Bronchus (tissue), 1 donor: Measurements from ENCODE around the gene ZNF22.

- PRO-cap, result no peak
Observed at GRCh38 chr10:43399683-43400162, 9.3 kb downstream of the HNRNPF start.

GRCh38 chr10:43408037-43408661 lies 837 bp downstream of the HNRNPF start:
- PRO-cap, result no peak

DNA sequence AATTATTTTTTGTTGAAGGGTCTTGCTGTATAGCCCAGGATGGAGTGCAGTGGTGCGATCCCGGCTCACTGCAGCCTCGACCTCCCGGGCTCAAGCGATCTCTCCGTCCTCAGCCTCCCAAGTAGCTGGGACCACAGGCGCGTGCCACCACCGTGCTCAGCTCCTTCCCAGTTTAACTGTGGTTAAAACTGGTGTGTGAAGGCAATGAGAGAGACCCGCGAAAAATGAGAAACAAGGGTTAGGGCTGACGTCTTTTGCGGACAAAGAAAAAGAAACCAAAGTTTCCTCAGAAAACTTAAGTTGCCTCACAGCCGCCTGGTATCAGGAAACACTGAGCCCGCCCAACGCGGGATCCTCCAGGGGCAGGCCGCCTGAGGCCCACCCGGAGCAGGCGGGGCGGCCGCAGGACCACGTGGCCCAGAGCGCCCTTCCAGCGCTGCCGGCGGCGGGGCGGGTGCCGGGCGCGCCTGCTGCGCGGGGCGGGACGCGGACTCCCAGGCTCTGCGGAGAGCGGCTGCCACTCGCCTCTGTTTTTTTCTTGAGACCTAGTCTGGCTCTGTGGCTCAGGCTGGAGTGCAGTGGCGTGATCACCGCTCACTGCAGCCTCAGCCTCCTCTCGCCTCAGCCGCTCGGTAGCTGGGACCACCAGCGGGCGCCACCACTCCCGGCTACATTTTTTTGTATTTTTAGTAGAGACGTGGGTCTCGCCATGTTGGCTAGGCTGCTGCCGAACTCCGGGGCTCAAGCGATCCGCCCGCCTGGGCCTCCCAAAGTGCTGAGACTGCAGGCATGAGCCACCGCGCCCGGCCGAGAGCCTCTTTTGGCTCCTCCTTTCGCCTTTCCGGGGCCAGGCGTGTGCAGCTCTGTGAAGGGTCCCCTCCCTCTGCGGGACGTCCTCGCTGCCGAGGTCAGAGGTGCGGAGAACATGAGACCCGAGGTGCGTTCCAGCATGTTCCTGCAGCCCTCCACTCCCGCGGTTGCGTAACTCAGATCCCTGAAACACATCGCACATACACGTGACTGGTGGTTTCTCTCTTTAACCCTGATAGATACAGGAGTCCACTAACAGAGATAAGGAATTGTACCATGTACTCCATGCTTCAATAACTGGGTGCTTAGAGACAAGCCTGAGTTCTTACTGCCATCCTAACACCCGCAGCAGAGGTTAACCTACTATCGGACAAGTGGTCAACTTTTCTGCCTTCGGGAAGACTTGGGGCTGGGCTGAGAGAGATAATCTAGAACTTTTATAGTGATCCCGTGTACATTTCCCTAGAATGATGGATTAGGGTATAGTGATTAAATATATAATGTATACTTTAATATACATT lies 11.6 kb upstream of the HNRNPF start:
- PRO-cap, result bidirectional peak, plus-strand start at position 457 of the sequence, minus-strand start at position 357 of the sequence; bidirectional peak, plus-strand start at position 917 of the sequence, minus-strand start at position 822 of the sequence; bidirectional peak, plus-strand start at position 938 of the sequence, minus-strand start at position 975 of the sequence

DNA sequence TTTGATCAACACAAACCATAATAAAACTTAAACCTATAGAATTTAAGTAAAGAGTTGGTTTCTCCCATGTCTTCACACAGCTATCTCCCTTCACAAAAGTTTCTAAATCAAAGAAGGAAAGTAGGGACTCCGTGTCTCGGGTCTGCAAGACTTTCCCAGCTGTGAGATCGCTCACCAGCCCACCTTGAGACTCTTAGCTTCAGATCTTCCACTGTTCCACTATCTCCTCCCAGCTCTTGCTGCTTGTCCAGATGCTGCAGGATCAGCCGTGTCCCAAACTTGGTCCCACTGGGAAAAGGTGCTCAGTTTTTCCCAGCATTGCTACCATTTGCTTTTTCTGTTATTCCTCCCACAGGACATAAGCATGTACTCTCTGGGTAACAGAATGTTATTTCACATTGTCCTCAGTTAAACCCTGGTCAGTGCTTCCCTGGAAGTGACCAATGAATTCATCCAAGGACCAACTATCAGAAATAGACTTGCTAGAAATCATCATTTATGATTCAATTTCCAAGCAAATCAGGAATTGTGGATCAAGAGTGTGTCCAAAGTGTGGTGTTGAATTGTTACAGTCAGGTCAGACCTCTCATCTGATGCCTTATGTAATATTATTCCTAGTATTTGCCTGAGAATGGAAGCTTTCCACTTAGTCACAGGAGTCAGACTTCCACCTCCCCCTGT lies 179.1 kb upstream of the ZNF32 start:
- PRO-cap, result no peak

GRCh38 chr10:43964922-43965518 lies 316.3 kb upstream of the ZNF32 start:
- PRO-cap, result no peak

- PRO-cap, result no peak
Observed at GRCh38 chr10:44065310-44066149, 319.4 kb downstream of the CXCL12 start.

DNA sequence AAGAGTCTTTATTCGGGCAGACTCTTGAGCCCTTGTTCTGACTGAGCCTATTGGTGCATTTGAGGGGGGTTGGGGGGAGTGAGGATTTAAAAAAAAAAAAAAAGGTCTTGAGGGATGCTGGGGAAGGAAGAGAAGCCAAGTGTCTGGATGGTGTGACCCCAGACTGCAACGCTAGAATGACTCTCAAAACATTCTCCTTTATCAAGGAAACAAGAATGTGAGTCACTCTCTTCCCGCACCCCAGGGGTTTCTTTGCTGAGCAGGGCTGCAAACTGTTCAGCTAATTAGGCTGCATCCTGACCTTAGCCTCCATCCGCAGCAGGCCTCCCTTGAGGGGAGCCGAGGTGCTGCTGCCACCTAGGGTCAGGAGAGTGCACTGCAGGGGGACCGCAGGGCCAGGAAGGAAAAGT lies 53.5 kb upstream of the TMEM72 start:
- PRO-cap, result no peak

DNA sequence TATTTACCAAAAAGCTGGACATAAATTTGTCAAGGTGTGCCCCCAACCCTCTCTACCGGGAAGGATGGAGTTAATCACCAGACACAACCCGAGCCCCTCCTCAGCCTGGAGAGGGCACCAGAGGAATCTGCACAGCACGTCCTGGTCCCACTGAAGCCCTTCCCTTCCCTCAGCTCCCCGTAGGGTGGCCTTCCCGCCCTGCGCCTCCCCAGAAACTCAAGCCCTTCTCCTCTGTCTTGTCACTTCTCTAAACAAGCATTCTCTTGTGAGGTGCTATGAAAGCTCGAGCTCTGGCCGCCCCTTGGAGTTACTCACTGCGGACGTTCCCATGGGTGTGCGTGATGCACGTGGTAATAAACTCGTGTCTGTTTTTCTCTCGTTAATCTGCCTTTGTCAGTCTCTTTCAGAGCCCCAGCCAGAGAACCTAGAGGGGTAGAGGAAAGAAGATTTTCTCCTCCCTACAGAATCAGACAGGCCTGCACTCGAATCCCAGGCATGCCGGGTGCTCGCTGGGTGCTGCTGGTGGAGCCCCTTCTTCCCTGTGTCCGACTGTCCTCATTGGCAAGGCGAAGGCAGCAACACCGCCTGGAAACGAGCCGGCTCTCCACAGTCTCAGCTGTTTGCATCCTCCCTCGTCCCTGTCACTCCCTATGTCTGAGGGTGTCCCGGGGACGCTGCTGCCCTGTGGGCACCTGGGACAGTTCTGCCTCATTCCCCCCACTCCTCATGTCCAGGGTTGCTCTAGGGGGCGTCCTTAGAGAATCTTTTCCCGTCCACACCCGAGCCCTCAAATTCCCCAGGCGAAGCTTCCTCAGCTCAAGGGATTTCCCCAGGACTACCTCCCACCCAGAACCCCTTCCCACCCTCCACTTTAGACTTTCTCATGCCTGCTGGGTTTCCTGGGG lies 31.8 kb upstream of the TMEM72 start:
- PRO-cap, result no peak

DNA sequence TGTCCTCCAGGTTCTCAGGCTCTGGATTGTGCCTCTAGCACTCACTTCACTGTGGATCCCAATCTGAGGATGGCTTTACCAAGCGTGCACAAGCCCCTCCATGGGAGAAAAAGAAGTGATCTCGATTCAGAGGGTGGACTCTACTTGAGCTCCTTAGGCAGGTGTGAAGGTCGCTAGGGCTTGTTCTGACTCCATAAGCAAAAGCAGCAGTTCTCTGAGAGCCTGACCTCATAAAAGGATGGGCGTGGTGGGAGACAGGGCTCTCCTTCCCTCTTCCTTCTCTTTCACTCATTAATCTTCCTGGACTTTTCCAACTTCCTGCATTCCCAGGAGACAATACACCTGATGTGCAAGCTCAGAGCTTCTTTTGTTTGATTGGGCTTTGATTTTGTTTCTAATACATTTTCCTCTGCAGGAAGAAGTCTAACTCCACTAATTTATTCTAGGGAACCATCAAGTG lies 22.3 kb upstream of the TMEM72 start:
- PRO-cap, result no peak

DNA sequence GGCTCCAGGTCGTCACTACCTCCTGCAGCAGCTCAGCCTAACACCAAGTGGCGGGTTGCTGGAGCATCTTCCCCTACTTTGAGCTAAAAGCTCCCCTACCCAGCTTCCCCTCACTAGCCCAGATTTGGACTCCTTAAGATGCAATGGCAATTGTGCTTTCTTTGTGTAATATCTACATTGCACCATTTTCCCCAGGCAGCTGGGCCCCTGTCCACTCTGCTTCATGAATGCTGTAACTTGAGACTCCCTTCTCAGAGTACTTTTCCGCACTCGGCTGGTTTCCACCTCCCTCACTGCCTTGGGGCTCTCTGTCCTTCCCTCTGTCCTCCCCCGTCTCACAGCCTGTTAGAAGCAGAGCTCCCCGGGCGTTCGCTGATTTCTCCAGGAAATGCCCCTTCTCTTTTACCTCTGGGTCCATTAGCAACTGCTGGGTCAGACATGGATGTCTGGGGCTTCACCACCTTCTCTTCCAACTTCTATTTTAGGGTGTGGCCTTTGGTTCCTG lies 3.1 kb upstream of the TMEM72 start:
- PRO-cap, result no peak

- PRO-cap, result bidirectional peak, plus-strand start at chr10:44964305, minus-strand start at chr10:44964316; bidirectional peak, plus-strand start at chr10:44964493, minus-strand start at chr10:44964333
Observed at GRCh38 chr10:44963829-44964780, 4.5 kb downstream of the RASSF4 start.

GRCh38 chr10:44976299-44976737 lies 2.3 kb downstream of the DEPP1 start:
- PRO-cap, result unidirectional peak, minus-strand start at chr10:44976482

- PRO-cap, result no peak
Observed at GRCh38 chr10:44995797-44996803, 4.6 kb upstream of the ZNF22 start.

DNA sequence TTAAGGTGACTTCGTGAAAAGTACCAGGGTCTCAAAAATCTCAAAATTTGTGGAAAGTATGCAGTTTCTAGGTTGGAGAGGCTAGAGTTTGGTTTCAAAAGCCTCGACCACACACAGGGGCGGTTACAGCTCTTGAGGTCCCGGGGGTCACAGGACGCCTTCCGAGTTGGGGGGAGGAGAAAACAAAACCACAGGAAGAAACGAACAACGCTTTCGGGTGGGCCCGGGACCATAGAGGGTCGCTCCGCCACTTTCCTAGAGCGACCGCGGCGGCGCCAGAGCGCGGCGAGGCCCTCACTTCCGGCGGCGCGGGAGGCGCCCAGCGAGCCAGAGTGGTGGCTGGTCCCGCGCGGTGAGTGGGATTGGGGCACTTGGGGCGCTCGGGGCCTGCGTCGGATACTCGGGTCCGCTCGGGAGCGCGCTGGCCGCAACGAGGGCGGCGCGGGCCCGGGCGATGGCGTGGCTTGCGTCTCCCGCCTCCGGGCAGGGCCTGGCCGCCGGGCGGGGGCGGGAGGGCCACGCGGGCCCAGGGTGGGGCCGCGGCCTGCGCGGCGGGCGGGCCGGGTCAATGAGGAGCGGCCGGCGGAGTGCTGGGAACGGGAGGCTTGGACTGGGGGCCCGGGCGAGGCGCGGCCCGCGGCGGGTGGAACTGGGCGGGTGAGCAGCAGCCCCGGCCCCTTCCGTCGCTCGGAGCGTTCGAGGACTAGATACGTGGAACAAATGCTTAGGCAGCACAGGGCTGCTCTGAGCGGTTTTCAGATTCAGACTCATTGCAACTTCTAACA lies at the start of gene ZNF22:
Gene ZNF22 (plus strand): TSS at position 297 of the 785 bp plus-strand sequence.
- PRO-cap, result bidirectional peak, plus-strand start at position 297 of the sequence, minus-strand start at position 398 of the sequence; bidirectional peak, plus-strand start at position 568 of the sequence, minus-strand start at position 492 of the sequence

DNA sequence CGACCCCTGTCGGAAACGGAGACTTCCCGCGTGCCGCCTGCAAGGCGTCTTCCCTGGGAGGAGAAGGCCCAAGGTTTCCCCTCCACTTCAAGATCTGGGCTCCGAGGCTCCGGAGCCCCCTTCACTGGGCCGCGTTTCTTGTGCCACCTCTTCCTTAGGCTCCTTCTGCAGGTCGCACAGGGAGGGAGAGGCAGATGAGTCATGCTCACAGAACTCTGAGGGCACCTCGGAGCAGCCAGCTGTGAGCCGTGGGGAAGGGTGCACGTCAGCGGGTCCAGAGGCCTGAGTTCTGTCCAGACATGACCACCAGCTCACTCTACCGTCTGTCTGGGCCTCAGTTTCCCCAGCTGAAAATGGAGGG lies 626 bp downstream of the ALOX5 start:
- PRO-cap, result no peak

GRCh38 chr10:45426022-45426593 lies 52.1 kb downstream of the ALOX5 start:
- PRO-cap, result no peak

- PRO-cap, result bidirectional peak, plus-strand start at chr10:45434423, minus-strand start at chr10:45434266
Observed at GRCh38 chr10:45433947-45434574, 60.0 kb downstream of the ALOX5 start.

DNA sequence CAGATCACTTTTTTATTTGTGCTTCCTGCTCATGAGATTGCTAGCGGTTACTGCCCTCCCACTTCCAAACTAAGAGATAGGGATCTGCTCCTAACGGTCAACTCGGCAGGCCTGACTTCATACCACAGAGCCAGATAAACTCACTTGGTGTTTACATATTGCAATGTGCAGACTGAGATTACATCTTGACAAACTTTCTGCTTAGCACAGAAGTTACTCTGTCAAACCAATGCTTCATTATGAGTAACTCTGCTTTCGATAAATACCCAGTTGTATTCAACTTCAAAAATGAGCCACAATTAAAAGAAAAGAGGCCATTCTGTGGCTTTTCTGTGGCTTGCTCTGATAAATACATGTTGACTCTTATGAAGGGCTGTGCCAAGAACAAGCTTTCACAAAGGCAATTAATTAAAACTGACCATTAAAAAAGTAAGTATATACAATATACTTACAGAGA lies 64.5 kb downstream of the MARCHF8 start:
- PRO-cap, result no peak

DNA sequence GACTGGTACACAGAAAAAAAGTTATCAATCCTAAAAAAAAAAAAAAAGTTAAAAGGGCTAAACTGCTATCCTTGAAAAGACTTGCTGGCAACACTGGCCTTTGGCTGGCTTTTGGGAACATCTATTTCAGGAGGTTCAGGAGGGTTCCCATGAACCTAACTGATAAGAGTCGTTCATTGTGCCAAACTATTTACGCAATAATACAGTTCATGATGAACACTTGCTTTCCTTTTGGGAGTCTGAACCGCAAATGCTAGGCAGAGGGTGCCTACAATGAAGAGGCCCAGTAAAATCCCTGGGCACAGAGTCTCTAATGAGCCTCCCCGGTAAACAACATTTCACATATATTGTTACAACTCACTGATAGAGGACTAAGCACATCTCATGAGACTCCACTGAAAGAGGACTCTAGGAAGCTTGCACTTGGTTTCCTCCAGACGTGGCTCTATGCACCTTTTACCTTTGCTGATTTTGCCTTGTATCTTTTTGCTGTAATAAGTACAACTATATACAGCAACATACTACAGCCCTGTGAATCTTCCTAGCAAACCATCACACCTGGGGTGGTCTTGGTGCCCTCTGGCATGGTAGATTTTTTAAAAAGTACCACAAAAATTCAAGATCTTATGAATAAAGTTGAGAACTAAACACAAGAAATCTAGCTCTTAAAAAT lies 45.0 kb downstream of the ZFAND4 start:
- PRO-cap, result no peak

GRCh38 chr10:46021878-46022394 lies 8.5 kb downstream of the NCOA4 start:
- PRO-cap, result no peak